GM06990 (cell line): ENCODE measurements around the gene RIMS4.

- RRBS, result no CpG with 5 or more reads among the region's 11 CpGs
Measured at GRCh38 chr20:44166042-44167025, 20.7 kb downstream of the JPH2 start.

- RRBS, result 6% methylated on average over 16 of the region's 48 CpGs
Measured at GRCh38 chr20:44326544-44327432, 10.1 kb upstream of the R3HDML start.

- RRBS, result no CpG with 5 or more reads among the region's 6 CpGs
Measured at GRCh38 chr20:44470195-44470804, 5.4 kb upstream of the TTPAL start.

DNA sequence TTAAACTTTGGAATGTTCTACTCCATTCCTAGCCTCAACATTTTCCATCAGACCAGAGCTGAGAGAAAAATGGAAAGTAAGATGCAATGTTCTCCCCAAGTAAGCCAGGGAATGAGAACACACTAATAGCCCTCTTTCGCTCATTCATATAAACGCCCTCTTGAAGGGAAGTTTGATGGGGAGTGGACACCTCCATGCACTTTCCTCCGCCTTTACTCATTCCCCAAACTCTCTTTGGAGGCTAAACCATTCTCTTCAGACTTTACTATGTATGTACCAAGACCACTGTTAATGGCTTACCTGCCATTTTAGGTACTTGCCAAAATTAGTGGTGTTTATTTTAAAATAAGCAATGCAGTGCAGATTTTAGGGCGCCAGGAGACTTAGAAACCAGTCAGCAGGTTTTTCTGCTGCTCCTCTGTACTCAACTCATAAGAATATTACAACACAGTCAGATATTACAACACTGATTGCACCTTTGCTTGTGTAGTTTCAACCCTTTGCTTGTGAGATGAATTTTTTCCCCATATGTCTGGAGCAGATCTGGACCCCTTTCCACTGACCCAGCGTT is 5.9 kb downstream of the TTPAL start:
- RRBS, result no CpG with 5 or more reads among the region's 5 CpGs

DNA sequence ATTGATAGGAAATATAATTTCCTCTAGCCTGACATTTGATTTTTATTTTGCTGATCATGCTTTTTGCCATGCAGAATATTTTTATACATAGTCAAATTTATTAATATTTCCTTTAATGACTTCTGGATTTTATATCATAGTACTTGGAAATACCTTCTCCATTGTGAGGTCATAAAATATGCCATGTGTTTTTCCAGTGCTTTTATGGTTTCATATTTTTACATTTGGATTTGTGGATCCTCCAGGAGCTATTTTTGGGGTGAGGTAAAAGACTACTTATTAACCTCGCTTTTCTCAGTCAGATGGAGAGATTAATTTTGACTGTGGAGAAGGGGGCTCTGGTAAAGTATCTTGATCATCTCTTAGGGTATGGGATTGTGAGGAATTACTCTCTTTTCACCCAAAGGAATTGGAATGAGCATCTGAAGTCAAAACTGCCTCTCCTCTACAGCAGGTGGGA is 18.5 kb upstream of the PKIG start:
- RRBS, result no CpG with 5 or more reads among the region's 1 CpG

GRCh38 chr20:44583077-44583637 is 778 bp downstream of the PKIG start:
- RRBS, result no CpG with 5 or more reads among the region's 3 CpGs

DNA sequence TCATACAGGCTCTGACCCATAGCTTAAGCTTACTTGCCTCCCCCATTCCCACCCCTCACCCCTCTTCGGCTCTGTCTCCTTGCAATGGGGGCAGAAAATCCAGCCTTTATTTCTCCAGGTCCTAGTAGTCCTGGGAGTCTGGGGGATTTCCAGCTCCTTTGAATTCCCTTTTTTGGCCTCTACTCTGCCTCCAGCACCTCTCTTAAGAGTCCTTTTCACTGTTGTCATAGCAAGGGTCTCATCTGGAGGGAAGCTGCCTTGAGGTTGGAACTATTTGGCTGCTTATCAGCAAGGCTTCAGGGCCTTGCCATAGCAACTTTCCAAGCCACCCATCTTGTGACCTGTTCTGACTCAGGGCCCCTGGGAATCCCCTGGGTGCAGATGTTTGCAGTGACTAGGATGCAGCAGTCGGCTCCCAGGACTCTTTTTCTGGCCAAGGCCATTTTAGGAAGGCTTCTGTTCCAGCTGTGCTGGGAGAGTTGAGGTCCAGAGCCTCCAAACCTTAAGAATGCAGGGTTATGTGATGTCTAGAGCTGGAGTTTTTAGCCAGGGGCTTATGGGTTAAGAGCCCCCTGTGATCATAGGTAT is 12.3 kb downstream of the PKIG start:
- RRBS, result no CpG with 5 or more reads among the region's 2 CpGs

DNA sequence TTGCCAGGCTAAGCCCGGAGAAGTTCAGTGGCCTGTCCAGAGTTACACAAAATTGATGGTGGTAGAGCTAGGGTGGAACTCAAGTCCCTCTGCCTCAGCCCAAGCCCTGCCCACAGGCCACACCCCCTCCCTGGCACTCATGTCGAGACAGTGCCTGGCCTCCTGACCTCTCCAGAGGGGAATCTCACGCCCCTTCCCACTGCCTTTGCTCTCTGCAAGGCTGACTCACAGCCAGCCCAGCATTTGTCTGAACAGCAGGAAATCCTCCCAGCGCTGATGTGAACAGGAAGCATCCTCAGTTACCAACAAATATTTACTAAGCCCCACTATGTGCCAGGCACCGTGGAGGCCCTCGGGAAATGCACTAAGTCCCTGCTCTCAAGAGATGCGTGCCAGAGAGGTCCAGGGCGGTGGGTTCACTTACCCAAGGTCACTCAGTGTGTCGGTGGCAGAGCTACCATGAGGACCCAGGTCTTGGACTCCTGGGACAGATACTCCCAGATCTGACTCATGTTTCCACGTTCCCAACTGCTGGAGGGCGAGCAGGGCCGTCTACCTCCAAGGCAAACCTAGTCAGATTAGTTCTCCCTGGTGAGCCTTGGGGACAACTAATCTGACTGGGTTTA is 7.9 kb downstream of the ADA start:
- RRBS, result no CpG with 5 or more reads among the region's 12 CpGs

DNA sequence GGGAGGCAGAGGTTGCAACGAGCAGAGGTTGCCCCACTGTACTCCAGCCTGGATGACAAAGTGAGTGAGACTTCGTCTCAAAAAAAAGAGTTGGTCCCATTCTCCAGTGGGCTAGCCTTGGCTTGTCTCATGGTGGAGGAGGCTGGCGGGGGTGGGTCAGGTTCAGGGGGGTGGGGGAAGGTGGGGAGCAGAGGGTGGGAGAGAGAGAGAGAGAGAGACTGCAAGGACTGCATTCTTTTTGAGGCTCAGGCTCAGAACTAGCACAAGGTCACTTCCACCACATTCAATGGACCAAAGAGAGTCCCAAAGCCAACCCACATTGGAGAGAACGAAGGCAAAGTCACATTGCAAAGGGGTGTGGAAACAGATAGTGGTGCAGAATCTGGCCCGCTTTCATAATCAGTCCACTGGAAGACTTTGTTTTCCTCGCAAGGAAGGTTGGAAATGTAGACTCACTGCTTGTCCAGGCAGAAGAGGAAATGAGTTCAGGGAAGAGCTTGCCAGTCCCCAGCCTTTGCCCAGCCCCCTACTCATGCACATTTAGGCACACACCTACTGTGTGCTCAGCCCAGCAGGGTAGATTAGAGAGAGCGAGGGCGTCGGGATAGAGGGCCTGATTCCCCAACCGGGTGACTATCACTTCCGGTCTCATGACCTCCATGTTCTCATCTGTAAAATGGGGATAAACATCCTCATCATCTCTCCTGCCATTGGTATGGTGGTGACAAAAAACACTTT is 24.4 kb upstream of the CCN5 start:
- RRBS, result no CpG with 5 or more reads among the region's 11 CpGs

DNA sequence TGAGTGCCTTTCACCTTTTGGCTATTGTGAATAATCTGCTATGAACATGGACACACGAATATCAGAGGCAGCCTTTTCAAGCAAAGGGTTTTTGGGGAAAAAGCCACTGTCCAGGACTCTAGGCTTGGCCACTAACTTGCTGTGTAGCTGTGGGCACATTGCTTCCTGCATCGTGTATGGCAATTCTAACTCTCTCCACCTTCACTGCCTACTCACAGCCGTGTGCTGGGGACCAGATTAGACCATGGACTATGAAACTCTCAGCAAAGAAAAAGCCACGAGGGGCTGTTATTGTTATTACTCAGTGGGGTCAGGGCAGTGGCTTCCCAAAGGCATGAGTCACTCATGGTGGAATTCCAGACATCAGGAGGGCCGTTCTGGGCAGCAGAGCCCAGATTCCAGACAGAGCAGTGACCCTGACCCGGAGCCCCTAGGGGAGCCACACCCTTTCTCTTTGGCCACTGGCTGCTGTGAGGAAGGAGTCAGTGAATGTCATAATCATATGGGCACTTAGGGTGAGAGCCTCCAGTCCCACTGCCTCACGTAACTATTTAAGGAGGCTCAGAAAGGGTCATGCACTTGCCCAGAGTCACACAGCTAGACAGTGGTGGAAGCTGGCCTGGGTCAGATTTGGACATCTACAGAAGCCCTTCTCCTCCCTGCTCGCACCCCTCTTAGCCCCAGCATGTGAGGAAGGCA is 22.2 kb upstream of the CCN5 start:
- RRBS, result no CpG with 5 or more reads among the region's 8 CpGs

- RRBS, result no CpG with 5 or more reads among the region's 5 CpGs
Measured at GRCh38 chr20:44736080-44736605, 9.5 kb upstream of the KCNK15 start.

GRCh38 chr20:44736777-44737204 is 8.9 kb upstream of the KCNK15 start:
- RRBS, result no CpG with 5 or more reads among the region's 3 CpGs

DNA sequence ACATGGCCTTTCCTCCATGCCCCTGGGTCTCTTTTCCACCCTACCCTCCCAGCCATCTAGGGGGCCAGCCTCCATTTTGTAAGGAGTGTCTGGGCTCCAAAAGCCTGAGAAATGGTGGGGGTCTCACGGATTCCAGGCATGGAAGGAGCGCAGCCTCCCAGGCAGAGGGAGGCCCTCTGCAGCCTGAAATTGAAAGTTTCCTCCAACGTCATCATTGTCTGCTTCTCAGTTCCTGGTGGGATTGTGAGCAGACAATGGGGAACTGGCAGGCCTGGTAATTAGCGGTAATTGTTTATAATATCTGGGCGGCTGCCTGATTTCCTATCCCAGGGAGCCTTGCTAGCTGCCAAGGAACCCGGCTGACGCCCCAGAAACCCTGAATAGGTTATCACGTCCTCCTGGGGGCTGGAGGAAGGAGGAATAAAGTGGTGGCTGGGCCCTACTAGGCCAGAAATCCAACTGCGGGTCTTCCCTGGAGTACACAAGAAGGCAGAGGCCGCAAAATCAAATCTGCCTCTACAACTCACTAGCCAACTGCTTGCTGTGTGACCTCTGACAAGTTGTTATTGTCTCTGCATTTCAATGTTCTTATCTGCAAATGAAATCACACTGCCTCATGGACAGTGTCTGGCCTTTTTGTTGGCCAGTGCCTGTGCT is 16.8 kb downstream of the KCNK15 start:
- RRBS, result no CpG with 5 or more reads among the region's 10 CpGs

DNA sequence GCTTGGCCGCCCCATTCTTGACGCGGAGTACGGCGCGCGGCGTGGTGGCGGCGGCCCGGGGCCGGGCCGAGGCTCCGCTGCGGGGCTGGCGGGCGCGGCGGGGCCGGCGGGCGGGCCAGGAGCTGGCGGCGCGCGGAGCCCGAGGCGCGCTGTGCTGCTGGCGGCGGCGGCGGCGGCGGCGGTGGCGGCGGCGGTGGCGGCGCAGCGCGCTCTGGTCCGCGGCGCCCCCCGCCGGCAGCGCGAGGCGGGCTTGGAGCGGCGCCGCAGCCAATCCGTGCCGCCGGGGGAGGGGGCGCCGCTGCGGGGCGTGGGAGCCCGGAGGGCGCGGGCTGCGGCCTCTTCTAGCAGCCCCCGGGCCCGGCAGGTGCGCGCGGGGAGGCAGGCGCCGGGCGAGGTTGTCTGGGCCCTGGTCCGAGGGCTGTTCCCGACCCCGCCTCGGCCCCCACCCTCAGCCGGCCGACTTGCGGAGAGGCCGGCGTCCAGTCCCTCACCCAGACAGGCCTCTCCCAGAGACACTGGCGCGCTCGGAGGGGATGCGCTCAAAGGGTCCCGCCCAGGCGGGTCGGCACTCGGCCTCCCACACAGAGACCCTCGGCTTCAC is at the start of gene RIMS4:
Gene RIMS4 (minus strand): TSS at position 213 of the 601 bp plus-strand sequence.
- RRBS, result 10% methylated on average over 43 of the region's 91 CpGs

DNA sequence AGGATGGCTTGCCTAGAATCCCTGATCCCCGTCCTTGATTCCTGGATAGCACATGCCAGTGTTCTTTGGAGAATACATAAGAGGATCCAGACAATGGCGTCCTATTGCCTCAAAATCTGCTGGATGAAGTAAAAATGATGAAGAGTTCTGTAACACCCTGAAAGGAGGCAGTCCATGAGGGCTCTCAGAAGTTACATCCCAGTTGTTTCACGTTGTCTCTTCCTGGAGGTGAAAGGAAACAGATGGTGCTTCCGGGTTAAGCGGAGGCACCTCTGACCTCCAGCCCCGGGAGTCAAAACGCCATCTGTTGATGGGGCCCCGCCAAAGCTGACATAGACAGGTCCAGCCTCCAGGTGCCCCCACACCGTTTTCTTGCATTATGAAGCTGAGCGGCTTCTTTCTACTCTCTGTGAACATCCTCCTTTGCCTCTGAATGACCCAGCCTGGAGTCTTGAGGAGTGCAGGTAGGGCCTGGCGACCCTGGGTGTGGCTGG is 9.4 kb downstream of the SEMG2 start:
- RRBS, result no CpG with 5 or more reads among the region's 11 CpGs

DNA sequence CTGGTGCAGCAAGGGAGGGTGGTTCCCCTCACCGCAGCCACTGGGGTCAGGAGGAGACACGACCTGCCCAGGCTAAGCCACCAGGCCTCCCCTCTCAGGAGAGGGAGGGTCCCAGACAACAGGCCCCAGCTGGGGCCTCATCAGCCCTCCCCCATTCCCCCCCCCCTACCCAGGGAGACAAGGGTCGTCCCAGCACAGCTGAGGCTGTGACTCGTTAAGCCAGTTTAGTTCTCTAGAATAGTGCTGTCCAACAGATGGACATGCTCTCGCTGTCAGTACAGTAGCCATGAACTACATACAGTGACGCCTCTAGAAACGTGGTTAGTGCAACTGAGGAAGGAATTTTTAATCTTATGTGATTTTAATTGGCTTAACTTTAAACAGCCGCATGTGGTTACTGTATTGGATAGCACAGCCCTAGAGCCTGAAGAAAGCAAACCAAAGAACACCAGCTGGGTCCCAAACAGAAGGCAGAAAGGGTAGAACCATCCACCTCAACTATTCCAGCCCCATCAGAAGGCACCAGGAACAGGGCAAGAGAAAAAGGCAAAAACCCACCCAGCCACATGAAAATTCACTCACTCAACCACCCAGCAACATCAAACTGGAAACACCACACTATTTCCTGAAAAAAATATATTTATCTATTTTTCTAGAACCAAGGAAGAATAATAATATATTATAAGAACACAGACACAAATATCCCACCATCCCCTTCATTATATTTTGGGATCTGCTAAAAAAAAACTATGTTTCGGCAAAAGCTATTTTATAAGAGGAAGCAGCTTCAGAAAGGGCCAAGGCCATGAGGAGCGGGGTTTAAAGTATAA is 17.6 kb upstream of the MATN4 start:
- RRBS, result no CpG with 5 or more reads among the region's 10 CpGs

DNA sequence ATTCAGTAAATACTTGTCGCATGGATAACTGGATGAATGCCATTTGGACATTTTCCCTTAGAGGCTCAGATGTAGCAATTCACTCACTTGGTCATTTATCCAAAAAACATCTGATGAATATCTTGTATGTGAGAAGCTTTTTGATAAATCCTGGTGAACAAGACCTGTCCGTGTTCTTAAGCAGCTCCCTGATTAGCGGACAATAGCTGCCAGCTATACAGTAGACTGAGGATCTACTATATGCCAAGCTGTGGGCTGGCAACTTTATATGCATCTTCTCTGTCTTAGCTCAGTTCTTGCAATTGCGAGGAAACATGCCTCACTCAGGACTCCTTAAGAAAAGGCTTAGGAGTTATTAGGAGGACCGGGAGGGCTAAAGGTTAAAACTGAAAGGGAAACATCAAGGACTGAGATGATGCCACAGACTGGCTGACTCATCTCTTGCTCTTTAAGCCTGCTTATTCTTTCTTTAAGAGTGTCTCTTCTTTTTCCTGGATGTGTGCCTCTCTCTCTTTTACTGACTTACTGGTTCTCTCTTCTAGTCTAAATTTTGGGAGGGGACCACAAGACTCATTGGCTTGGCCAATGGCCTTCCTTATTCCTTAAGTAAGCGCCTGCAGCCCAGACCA is 6.9 kb upstream of the SDC4 start:
- RRBS, result no CpG with 5 or more reads among the region's 6 CpGs

GRCh38 chr20:45373107-45374340 is 4.6 kb downstream of the TP53TG5 start:
- RRBS, result 78% methylated on average over 4 of the region's 50 CpGs

- RRBS, result 3% methylated on average over 37 of the region's 58 CpGs
Measured at GRCh38 chr20:45406492-45407042, 1.5 kb upstream of the DBNDD2 start.

- RRBS, result no CpG with 5 or more reads among the region's 3 CpGs
Measured at GRCh38 chr20:45426504-45426997, 10.6 kb downstream of the PIGT start.